SJCRH30 (cell line): ENCODE measurements around the gene MYB.

GRCh38 chr6:133046955-133047389 lies 194.2 kb upstream of the EYA4 start:
- RAMPAGE, long total RNA = no peak

DNA sequence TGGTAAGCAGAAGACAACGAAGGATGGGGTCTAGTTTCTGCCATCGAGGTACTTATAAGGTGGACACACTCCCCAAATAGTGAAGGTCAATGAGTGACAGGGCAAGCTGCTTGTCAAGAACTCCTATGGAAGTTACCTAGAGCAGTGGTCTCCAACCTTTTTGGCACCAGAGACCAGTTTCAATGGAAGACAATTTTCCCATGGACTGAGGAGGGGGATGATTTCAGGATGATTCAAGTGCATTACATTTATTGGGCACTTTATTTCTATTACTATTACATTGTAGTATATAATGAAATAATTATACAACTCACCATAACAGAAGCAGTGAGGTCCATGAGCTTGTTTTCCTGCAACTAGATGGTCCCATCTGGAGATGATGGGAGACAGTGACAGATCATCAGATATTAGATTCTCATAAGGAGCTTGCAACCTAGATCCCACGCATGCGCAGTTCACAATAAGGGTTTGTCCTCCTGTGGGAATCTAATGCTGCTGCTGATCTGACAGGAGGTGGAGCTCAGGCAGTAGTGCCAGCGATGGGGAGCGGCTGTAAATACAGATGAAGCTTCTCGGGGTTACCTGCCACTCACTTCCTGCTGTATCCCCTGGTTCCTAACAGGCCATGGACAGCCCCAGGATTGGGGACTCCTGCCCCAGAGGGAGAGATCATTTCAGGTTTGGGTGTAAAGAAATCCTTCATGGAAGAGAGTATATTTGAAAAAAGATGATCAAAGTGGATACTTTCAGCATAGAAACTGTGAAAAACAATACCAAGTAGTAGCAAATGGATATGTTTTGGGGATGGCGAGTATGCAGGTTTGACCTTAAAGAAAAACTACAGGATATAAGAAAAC lies 139.5 kb upstream of the TCF21 start:
- RAMPAGE, long total RNA = no peak

GRCh38 chr6:133755739-133756426 lies 133.0 kb upstream of the TCF21 start:
- RAMPAGE, long total RNA = no peak

- RAMPAGE, long total RNA = no peak
Observed at GRCh38 chr6:133953540-133954819, 956 bp downstream of the TBPL1 start.

DNA sequence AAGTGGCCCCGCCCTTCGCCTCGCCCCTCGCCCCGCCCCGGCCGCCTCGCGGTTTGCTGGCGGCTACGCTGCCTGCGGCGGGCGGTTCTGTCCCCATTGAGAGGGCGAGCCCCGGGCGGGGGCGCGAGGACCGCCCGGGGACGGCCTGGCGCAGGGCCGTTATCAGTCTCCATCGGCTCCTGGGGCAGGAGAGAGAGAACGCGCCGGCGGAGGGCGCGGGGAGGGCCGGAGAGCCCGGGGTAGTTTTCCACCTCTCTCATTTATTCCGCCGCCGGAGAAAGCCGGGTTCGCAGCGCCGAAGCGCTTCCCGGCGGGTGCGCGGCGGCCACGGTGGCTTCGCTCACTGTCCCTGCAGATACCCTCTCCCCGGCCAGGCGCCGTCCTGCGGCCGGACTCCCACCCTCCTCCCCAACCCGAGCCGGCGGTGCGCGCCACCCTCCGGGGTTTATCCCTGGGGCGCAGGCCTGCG lies 122.5 kb upstream of the SLC2A12 start:
- RAMPAGE, long total RNA = no peak

DNA sequence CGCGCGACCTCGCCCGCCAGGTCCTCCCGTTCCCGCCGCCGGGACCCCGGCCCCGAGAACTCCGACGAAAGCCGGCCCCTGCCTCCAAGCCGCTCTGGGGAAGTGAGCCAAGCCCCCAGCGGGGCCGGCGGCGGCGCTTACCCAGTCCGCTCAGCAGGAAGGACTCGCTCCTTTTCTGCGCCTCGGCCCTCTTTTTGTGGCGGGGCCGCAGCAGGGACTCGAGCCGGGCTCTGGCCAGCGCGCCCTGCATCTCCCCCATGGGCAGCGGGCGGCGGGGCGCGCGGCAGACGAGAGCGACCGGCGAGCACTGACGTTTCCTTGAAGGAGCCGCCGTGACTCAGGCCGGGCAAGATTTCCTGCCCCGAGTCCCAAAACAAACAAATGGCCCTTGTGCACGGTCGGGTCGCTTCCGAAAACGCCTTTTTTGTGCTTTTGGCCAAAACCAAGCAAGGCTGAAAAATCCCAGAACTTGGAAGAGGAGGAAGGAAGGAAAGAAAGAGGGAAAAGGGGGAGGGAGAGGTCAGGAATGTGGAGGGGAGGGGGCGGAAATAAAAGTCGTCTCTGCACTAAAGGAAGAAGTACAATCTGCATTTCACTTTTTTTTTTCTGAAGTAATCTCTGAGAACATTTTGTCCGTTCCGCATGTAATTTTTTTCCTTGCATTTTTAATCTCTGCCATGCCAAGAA lies 123.1 kb upstream of the SLC2A12 start:
- RAMPAGE, long total RNA = no peak

GRCh38 chr6:134176090-134176251 lies 123.5 kb upstream of the SLC2A12 start:
- RAMPAGE, long total RNA = no peak

DNA sequence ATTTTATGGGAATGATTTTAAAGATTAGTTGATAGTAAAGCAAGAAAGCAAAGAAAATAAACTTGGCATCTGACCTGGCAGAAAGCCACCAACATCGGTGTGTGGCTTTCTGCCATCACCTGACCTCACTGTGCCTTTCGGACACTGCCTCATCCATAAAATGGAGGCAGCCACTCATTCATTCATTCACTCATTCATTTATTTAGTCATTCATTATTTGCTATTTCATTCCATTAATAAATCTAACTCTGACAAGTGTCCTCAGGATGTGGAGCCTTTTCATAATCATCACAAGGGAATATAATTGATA lies 773 bp upstream of the SGK1 start:
- RAMPAGE, long total RNA = no peak

DNA sequence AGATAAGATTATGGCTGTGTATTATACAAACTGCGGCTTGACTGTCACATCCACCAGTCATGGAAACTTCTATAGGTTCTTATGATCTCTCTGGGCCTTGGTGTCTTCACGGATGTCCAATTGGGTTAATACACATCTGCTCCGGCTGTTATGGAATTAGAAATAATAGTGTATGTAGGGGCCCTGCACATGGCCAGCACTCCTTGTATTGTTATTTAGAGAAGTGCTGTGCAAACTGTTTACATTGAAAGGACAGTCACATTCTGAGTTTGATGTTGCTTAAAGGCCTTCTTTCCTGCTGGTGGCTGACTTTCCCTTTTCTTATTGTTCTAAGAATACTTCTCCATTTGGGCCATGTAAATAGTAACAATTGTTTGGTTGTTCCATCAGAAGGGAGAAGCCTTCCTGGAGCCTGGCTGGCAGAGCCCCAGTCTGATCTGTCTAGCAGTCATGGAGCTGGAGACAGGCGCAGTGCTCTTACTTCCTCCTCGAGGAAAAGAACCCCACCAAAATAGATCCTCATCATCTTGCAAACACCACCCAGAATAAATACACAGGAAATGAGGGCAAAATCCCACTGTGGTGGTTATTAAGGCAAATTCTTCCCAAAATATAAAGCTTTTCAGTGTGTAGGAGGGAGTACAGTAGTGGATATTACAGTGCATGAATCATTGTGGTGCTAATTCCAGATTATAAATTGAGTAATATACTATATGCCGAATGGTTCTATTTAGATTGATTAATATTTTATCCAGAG lies 194.9 kb upstream of the SGK1 start:
- RAMPAGE, long total RNA = no peak

GRCh38 chr6:134621698-134622076 lies 303.8 kb upstream of the SGK1 start:
- RAMPAGE, long total RNA = no peak

DNA sequence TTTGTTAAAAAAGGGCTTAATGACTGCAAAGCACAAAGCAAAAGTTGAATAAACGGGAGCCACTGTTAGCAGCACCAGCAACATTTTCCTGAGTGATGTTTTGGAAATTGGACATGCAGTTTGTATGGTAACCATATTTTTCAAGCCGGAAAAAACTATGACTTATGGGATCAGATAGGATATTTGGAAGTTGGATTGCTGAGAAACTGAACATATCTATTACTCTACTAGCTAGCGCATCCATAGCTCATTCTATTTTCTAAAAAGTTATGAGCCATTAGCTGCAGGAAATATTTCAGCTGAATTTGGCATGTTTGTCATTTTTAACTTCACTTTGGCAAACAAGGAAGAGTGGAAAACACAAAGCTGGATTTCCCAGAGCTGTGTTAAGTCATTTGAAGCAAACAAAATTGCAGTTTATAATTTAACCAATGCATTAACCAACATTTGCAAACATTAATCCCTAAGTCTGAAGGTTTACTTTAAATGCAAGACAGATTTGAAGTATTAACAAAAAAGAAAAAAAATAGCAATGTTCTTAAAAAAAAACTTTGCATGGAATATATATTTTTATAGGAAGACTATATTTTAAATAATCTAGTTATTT lies 1.3 kb downstream of the ALDH8A1 start:
- RAMPAGE, long total RNA = no peak

GRCh38 chr6:135015145-135015557 lies 39.5 kb downstream of the HBS1L start:
- RAMPAGE, long total RNA = no peak

- RAMPAGE, long total RNA = no peak
Observed at GRCh38 chr6:135181026-135182123, at the start of gene MYB. TSS of gene MYB (plus strand) at chr6:135181308.

- RAMPAGE, long total RNA = no peak
Observed at GRCh38 chr6:135254272-135254980, 73.3 kb downstream of the MYB start.

GRCh38 chr6:135322896-135323516 lies 141.9 kb downstream of the MYB start:
- RAMPAGE, long total RNA = no peak

GRCh38 chr6:135352290-135352745 lies 145.2 kb downstream of the AHI1 start:
- RAMPAGE, long total RNA = no peak

- RAMPAGE, long total RNA = no peak
Observed at GRCh38 chr6:135368860-135369367, 128.6 kb downstream of the AHI1 start.

DNA sequence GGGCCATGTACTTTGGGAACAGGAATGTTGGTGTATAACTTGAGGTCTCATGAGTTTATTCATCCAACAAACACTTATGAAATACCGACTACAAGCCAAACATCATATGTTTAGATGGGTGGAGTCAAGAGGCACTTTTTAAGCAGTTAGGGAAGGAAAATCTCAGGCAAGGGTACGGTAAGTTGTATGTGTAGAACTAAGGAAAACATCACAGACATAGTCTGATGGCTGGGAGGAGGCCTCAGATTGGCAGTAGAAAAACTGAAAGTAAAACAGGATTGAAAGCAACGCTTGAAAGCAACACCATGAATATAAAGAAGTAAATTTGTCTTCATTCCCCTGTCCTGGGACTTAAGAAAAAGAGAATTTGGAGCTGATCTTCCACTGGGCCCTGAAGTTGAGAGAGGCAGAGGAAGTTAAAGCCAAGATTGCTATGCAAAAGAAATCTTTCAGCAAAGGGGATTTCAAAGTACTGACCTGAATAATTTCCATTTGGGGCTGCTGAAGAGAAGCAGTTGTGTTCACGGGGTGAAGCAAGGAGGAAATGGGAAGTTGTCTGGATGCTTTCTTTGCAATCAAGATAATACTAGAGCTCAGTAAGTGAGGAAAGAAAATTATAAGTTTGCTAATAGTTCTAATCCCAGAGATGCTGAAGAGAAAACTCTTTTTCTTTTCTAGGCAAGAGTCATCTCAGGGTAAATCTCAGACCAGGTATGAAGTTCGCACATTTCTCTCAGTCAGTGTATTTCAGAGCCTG lies 29.0 kb downstream of the PDE7B start:
- RAMPAGE, long total RNA = no peak

GRCh38 chr6:136037708-136038571 lies 186.4 kb downstream of the PDE7B start:
- RAMPAGE, long total RNA = no peak

GRCh38 chr6:136262166-136263589 lies 12.6 kb upstream of the MTFR2 start:
- RAMPAGE, long total RNA = no peak